A172 (cell line): ENCODE data around the genes BSND and C8B.

DNA sequence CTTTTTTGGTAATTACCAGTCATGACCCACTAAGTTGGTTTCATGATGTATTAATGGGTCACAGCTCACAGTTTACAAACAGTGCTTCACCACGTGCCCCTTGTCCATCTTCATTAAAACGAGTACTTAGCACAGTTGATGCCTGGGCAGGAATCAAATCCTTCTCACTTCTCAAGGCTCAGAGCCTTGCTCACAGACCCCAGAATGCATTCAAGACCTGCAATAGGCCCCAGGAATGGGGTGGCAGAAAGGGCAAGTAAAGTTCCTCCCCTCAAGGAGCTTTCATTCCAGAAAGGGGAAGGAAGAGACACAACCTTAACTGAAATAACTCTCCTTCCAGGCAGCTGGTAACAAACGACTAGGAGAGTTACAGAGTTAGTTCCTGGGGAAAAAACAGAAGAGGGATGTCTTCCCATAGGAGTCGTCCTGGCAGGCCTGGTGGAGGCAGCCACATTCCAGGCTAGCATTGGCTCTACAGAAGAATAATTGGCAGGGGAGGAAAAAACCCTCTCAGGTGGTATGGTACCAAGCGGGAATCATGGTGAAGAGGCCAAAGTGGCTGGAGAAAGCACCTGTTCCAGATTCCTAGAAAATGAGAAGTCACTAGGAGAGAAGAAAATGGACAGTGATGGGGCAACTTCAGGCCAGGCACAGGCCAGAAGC, 155.4 kb upstream of the ACOT11 start:
- RAMPAGE, long total RNA: no peak

- RAMPAGE, long total RNA: no peak
Measured at GRCh38 chr1:54541741-54542864, 5.9 kb upstream of the ACOT11 start.

- RAMPAGE, long total RNA: no peak
Measured at GRCh38 chr1:54648980-54649632, 7.5 kb downstream of the MROH7 start.

DNA sequence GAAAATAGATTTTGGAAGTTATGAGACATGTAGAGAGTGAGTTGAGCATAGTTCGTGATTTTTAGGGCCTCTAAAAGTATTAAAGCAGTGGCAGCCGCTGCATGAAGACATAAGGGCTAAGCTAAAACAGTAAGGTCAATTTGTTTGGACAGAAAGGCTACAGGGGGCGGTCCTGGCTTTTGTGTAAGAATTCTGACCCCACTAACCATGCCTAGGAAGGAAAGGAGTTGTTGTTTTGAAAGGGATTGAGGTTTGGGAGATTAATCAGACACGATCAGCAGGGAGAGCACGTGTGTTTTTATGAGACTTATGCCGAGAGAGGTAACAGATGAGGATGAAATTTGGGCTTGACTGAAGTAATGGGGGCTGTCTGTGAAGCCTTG, 12.8 kb upstream of the DHCR24 start:
- RAMPAGE, long total RNA: no peak

- RAMPAGE, long total RNA: no peak
Measured at GRCh38 chr1:54998644-54998953, at the start of gene BSND. TSS of gene BSND (plus strand) at chr1:54998933.

DNA sequence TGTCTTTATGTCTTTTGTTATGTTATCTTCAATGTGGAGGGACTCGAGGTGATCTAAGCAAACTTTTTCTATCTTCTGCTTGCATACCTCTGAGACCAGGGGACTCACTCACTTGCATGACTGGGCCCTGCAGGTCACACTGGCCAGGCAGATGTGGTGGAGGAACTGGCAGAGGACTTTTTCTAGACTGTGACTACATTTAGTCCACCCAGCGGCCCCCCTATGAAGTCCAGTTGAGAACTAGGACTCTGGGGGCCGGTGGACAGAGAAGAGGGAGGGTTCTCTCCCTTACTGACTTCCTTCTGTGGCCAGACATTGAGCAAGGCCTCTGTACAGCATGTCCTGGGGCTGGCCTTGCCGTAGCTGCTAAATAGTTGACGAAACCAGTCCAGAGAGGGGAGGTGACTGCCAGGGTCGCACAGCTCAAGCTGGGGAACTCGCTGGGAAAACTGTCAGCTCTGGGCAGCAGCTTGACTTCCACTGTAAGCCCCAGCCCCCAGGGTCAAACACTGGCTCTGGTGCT, 13.8 kb downstream of the PCSK9 start:
- RAMPAGE, long total RNA: no peak

GRCh38 chr1:55065413-55066287, 26.3 kb downstream of the PCSK9 start:
- RAMPAGE, long total RNA: no peak

GRCh38 chr1:55093533-55094281, 54.4 kb downstream of the PCSK9 start:
- RAMPAGE, long total RNA: no peak

DNA sequence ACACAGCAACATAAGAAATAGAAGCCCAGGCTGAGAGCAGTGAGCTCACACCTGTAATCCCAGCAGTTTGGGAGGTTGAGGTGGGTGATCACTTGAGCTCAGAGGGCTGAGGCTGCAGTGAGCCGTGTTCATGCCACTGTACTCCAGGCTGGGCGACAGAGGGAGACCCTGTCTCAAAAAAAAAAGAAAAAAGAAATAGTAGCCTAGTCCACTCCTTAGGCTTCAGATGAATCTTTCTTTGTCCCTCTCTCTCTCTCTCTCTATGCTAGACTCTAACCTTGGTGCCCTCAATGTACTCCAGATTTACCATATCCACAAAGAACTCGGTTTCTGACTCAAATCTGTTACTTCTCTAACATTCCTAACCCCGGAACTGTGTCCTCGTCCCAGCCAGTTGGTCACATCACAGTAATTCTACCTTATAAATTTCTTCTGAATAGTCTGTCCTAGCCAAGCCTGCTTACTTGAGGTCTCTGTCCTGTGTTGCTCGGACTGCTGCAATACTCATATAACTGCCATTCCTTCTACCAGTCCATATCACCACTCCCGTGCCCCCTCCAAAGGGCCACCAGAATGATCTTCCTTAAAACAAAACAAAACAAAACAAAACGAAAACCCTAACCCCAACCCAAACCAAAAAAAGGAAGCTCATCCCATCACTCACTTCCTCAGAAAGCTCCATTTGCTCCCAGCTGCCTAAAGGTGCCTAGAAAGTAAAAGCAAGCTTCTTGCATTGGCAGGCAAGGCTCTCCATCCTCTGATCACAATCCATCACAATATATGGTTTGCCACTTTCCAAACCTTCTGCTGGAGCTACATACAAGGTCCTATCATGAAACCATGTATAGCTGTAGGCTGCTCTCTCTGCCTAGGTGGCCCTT, 20.5 kb downstream of the USP24 start:
- RAMPAGE, long total RNA: no peak

DNA sequence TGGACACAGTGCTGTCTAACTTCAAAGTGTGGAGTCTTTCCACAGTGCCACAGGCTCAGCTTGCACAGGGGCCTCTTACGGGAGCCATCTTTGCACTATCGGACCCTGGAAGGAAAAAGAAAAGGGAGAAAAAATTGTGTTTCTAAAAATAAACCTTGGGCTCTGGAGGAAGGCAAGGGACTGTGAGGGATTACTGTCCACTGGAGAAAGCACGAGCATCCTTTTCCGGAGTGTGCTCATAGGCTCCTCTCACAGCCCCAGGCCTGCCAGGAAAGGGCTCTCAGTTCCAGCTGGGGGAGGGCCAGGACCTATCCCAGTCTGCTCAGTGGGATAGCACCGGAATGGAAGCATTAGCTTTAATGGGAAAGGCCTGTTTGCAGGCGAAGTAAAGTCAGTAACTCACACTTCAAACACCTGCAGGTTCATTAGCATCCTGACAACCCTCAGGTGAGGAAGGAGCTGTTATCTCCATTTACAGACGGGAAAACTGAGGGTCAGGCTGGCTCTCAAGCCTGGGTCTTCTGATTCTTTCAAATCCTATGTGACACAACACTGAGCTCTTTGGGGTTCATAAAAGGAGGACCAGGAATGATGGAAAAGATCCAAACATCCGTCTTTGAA, 113.9 kb upstream of the USP24 start:
- RAMPAGE, long total RNA: no peak

DNA sequence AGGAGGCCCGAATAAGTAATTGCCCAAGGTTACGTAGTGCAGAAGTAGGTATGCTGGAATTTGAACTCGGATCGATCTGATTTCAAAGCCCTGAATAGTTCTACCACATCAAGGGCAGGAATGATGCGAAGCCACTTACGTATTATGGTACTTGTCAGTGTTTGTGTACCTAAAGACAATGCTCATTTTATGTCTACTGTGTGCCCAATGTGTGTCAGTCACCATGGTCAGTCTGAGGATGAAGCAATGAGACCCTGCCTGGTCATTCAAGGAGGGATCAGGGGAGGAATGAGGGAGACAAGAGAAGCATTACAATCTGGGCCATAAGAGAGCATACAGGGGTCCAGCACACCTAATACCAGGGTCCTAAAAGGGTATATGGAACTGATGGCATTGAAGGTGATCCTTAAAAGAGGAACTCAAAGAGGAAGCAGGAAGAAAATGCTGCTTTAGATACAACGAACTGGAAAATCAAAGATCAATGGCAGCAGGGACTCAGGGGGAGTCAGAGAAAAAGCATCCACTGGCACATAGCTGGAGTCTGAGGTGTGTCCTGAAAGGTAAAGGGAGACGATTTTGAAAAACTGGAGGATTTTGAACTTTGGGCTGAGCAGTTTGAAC, 389.1 kb downstream of the PLPP3 start:
- RAMPAGE, long total RNA: no peak

- RAMPAGE, long total RNA: no peak
Measured at GRCh38 chr1:56255859-56256007, 323.6 kb downstream of the PLPP3 start.

DNA sequence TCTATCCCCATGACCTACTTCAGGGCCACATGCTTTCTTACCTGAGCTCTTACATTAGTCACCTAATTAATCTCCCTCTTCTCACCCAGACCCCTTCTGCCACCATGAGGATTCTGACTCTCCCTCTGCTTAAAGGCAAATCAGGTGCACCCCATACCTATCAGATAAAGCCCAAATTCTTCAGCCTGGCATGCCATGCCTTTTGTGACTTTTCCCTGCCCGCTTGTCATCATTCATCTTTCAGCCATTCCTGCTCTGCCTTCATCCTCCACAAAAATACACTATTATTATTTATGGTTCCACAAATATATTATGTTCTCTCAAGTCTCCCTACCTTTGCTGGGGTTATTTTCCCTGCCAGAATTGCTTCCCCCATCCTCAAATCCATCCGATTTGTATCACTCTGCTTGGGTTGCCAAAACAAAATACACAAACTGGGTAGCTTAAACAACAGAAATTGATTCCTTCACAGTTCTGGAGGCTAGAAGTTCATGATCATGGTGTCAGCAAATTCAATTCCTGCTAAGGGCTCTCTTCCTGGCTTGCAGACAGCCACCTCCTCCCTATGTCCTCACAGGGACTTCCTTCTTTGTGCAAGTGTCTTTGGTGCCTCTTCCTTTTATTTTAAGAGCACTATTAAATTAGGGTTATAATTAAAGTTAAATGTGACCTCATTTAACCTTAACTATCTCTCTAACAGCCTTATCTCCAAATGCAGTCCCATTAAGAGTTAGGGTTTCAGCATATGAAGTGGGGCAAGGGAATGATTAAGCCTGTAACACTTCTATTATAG, 113.0 kb downstream of the PLPP3 start:
- RAMPAGE, long total RNA: no peak

DNA sequence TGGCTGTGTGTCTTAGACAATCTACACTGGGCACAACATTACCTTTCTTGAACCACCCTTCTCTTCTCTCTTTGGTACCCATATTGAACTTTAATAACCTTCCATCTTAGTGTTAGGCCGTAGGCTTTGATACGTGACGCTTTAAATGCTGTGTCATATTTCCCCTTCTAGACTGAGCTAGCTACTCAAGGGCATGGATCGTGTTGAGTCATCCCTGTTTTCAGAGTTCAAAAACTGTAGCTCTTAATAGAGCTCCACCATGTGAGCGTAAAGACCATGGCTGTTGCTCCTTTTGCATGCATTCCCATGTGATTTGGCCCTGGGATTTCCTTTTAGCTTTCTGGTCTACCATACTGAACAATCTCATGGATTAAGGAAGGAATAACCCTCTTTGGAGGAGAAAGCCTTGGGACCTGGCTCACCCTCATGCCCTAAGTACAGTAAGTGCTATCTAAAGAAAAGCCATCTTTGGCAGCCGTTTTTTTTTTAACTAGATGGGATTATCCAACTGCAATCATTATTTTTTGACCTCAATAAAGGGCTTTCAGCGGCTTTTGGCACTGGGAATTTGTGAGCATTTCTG, 76.7 kb downstream of the PLPP3 start:
- RAMPAGE, long total RNA: no peak

DNA sequence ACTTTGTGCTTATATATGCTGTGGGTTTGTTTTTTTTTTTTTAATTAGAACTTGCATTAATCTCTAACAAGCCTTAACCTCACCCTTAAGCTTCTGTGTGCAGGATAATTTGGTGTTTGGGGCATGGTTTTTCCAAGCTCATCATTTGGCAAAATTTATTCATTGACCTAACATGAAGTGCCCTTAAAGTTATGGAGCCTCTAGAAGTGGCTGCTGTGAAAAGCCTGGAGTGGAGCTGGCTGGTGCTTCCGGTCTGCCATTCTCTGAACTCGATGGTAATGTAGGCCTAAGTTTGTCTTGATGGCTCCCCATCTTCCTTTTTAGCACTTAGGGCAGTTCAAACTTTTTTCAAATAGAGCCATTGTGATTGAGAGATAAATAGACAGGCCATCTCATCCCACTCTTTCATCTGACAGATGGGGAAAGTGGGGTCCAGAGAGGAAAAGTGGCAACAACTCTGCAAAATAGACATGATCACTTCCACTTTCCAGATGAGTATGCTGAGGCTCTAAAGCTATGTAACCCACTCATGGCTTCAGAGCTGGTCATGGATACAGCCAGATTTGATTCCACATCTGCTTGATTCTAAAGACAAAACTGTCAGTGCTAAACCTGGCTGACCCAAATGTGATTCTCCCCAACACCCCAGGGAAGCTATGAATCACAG, 59.5 kb downstream of the PLPP3 start:
- RAMPAGE, long total RNA: no peak

DNA sequence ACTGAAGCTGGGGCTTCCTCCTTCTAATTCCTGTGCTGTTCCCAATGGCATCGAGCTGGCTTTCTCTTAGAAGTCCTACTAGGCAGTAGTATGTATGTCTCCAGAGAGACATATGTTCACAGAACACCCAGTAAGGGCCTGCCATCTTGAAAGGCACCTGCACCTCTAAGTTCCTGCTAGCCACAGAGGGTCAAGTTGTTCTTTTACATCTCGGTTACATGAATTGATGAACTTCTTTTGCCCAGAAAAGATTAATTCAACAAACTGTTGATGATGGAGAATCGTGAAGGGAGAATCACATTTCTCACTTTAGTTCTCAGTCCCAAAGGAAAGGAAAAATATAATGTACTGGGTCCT, 50.1 kb downstream of the PLPP3 start:
- RAMPAGE, long total RNA: no peak

DNA sequence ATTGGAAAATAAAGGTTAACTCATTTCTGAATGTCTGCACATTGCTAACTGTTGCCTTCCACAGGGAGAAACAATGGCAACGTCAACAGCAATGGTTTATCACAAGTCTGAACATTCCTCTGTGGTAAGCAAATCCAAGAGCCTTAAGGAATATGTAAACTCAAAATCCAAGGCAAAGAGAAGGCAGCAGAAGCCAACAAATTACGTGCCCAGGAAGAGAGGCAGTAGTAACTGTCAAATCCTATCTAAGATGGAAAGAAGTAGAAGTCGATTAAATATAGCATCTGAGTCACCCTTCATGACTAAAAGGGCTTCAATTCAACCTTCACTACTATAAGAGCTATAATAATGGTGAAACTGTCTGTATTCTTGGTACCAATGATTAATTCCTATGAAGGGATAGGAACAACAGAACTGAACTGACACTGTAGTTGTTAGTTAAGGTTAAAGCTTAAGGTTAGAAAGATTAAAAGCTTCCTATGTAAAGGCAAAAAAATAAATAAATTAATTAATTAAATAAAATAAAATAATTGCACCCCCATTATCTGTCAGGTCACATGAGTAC, 19.1 kb downstream of the FYB2 start:
- RAMPAGE, long total RNA: no peak

- RAMPAGE, long total RNA: no peak
Measured at GRCh38 chr1:56965510-56966542, at the start of gene C8B. TSS of gene C8B (minus strand) at chr1:56966015.

- RAMPAGE, long total RNA: no peak
Measured at GRCh38 chr1:57129835-57130113, 164.0 kb upstream of the C8B start.

DNA sequence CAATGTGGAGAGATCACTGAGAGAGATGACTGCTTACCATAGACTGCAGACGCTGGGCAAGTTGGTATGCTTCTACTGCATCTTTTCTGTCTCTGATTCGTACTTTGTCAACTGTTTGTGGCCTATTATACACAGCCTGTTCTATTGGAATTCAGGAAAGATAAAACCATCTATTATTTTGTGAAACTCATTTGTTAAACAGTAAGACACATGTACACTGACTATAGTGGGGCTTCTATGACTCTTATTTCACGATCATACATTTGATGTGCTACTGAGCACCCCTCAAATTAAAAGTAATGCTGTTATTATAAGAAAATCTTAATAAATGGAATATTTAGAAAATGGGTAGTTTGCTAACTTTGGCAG, 24.4 kb downstream of the MYSM1 start:
- RAMPAGE, long total RNA: no peak